Left colon (tissue), 1 donor: ENCODE measurements around a stretch of chr1.

DNA sequence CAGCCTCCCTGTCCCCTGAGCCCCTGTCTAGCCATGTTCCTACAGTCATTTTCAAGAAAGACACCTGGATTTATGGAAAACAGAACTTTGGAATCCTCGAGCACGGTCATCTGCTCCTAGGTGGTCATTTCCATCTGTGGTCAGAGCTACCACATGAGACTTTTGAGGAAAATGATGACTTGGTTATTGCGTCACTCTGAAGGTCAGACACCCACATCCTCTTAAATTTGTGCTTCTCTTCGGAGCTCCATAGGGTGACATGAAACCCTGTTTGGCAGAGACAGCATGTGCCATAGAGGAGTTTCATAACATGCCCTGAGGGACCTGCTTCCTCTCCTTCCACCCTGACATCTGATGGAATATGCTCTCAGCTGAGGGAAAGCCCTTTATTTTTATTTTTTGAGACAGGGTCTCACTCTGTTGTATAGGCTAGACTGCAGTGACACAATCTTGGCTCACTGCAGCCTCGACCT lies 99.2 kb upstream of the SLC45A1 start:
- PRO-cap: no peak

DNA sequence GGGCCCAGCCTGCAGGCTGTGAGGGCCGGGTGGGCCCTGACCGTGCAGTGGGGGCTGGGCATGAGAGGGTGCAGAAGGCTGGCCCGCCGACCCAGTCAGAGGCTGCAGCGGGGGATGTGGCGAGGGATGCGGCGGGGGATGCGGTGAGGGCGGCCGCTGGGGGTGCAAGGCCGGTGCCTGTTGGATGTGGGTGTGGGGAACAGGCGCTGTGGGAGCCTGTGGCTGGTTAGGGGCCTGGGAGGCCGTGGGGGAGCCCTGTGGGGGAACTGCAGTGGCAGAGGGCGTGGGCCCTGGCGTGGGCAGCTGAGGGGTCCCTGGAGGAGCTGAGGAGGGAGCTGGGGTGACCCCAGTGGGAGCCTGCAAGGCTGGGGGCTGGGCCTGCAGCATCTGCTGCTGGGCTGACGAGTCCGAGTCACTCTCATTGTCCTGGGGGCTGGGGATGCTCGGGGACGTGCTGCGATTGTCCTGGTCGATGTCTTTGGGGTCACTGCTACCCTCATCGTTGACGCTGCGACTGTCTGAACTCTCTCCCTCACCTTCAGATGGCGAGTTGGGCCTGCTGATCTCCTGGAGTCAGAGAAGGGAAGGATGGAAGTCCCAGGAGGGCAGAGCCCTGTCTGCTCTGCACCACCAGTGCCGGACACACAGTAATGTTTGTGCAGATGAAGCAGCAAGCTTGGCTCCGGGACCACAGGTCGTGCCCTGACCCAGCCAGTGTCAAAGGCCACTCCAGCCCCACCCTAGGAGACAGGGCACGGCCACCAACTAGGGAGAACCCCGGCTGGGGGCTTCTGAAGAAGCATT lies 43.2 kb downstream of the SLC45A1 start:
- PRO-cap: no peak

DNA sequence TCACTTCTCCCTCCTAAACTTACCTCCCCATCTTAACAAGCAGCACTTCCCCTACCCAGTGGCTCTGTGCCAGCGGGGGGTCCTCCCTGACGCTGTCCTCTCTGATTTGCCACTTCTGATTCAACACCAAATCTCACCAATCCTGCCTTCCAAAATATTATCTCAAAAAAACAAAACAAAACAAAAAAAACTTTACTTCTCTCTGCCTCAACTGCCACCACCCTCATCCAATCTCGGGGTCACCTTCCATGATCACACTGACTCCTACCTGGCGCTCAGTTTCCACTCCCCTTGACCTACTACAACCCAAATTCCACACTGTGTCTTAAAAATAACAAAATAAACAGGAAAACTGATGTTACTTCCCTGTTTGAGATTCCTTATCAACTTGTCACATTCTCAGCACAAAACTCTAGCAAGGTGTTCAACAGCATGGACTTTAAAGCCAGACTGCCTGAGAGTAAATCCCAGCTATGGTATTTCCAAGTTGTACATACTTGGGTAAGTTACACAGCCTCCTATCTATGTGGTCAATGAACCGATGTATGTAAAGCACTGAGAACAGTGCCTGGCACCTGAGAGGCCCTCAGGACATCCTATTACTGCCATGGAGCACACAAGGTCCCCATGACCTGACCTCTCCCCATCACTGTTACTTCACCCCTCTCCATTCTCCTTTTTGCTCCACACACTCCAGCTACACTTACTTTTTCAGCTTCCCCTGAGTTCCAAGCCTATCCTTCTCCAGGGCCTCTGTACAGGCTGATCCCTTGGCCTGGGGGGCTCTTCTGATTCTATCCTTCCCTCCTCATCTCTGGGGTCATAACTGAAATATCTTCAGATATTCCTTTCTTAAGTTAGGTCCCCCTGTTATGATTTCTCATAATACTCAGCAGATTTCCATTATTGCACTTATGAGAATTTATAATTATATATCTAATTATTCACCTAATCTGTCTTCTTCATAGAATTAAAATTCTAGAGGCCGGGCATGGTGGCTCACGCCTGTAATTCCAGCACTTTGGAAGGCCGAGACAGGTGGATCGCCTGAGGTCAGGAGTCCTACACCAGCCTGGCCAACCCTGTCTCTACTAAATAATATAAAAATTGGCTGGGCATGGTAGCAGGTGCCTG lies 73.2 kb downstream of the SLC45A1 start:
- PRO-cap: no peak

GRCh38 chr1:8395996-8396663 lies 78.2 kb downstream of the SLC45A1 start:
- PRO-cap: no peak

DNA sequence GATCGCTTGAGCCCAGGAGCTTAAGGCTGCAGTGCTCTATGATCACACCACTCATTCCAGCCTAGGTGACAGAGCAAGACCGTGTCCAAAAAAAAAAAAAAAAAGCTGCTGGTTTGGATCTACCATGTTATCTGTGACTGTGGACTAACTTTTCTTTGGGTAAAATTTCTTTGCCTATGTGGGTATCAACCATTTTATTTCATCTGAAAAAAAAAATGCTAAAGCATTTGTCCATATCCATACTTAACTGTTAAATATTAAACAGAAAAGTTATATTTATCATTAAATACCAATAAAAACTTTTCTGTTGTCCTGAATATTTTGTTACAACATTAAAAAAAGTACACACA lies 222.4 kb downstream of the RERE start:
- PRO-cap: no peak

GRCh38 chr1:8663800-8664594 lies 153.4 kb downstream of the RERE start:
- PRO-cap: no peak

GRCh38 chr1:8702080-8702554 lies 115.3 kb downstream of the RERE start:
- PRO-cap: bidirectional peak, plus-strand start at chr1:8702431, minus-strand start at chr1:8702281

GRCh38 chr1:8815342-8816319 lies 1.8 kb downstream of the RERE start:
- PRO-cap: no peak

DNA sequence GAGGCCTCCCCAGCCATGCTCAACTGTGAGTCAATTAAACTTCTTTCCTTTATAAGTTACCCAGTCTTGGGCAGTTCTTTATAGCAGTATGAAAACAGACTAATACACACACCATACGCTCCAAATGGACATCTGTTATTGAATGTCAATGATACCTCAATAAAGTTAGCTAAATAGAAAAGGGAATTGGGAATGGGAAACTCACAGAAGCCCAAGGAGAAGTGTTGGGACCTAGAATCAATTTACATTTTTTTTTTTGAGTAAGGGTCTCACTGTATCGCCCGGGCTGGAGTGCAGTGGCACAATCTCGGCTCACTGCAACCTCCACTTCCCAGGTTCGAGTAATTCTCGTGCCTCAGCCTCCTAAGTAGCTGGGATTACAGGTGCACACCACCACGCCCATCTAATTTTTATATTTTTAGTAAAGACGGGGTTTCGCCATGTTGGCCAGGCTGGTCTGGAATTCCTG lies 22.2 kb downstream of the ENO1 start:
- PRO-cap: no peak

DNA sequence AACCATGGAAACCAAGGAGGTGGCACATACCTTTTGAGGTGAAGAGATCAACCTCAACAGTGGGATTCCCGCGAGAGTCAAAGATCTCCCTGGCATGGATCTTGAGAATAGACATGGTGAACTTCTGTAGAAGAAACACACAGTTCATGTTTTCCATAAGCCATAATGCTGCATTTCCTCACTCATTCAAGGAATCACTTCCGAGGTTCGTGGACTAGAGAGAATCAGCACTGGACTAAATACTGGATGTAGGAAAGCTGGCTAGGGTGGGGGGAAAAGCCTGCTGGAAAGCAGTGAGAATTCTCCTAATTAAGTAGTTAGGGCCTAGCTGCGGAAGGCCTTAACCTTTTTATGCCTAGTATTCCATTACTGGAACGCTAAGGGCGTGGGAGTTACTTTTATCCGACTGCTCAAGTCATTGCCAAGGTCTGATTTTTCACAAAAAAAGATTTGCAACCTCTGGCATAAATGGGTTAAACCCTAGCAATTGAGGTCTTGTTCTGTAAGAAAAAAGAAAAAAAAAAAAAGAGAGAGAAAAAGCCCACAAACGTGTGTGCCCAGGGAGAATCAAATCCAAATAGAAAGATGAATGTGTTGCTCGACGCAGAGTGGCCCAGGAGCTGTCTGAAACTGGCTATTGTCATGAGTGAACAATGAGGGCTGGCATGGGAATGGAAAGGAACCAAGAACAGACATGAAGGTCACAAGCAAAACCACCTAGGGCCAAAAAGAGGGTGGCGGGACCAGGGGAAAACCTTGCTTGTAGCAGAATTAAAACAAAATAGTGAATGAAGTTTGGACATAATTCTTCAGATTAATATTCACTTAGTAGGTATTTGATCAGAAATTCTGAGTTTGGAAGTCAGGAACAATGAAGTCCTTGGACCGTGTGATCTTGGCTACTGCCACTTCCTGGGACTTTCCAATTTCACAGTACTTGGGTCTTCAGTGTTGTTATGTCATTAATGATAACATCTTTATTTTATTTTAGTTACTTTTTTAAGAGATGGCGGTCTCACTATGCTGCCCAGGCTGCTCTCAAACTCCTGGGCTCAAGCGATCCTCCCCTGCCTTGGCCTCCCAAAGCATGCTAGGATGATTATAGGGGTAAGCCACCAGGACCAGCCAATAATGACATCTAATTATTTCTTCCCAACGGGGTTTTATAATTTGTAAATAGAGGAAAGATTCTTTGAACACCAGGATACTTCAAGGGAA lies 3.3 kb downstream of the ENO1 start:
- PRO-cap: no peak

DNA sequence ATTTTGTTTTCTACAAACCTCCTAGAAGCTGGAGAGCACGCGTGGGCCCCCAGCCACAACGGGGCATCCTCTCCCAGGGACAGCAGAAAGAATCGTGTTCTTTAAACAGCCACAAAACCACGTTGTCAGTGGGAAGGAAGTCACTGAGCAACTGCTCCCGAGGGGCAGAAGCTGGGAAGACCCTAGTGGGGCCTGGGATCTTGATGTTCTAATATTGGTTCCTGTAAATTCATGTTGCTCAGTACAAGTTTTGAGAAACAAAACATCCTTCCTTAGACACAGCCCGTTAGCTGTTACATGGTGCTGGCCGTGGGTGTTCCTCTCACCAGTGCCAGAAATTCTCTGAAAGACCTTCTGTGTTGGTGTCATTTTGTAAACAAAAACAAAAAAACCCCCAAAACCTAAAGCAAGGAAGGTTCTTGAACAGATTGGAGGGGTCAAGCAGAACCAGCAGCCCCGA lies 38.4 kb downstream of the SLC2A7 start:
- PRO-cap: no peak

GRCh38 chr1:9164862-9165696 lies 36.2 kb upstream of the GPR157 start:
- PRO-cap: unidirectional peak, plus-strand start at chr1:9165225

GRCh38 chr1:9181819-9182701 lies 52.5 kb upstream of the H6PD start:
- PRO-cap: bidirectional peak, plus-strand start at chr1:9182462, minus-strand start at chr1:9182370; bidirectional peak, plus-strand start at chr1:9182781, minus-strand start at chr1:9182522

DNA sequence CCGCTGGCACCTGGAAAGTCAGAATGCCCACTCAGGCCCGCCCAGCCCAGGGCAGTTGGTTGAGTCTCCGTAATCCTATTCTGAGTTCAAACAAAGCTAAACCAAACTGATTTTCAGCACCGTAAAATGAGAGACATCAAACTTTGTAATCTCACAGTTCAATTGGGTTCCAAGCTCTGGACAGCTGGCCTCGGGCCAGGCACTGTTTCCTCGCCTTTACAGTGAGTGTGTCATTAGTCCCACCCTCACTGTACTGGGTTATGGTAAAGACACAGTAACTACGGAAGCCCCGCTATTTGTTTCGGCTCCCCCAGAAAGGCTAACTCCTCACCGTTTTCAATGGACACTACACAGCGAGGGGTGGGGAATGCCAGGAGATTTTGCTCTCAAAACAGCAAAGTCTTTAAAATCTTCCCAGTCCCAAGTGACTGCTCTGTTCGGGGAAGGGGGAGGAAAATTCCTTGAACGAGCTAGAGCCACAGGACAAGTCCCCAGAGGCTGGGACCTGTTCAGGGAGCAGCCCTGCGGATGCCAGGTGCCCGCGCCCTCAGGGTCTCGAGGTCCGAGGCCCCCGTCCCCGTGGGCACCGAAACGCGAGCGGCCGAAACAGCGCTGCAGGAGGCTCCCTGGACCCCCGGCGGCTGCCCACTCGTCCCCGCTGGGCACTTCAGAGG lies 751 bp upstream of the SPSB1 start:
- PRO-cap: unidirectional peak, plus-strand start at position 248 of the sequence

GRCh38 chr1:9308750-9309108 lies 16.0 kb downstream of the SPSB1 start:
- PRO-cap: no peak

- PRO-cap: no peak
Observed at GRCh38 chr1:9317832-9318478, 25.3 kb downstream of the SPSB1 start.

DNA sequence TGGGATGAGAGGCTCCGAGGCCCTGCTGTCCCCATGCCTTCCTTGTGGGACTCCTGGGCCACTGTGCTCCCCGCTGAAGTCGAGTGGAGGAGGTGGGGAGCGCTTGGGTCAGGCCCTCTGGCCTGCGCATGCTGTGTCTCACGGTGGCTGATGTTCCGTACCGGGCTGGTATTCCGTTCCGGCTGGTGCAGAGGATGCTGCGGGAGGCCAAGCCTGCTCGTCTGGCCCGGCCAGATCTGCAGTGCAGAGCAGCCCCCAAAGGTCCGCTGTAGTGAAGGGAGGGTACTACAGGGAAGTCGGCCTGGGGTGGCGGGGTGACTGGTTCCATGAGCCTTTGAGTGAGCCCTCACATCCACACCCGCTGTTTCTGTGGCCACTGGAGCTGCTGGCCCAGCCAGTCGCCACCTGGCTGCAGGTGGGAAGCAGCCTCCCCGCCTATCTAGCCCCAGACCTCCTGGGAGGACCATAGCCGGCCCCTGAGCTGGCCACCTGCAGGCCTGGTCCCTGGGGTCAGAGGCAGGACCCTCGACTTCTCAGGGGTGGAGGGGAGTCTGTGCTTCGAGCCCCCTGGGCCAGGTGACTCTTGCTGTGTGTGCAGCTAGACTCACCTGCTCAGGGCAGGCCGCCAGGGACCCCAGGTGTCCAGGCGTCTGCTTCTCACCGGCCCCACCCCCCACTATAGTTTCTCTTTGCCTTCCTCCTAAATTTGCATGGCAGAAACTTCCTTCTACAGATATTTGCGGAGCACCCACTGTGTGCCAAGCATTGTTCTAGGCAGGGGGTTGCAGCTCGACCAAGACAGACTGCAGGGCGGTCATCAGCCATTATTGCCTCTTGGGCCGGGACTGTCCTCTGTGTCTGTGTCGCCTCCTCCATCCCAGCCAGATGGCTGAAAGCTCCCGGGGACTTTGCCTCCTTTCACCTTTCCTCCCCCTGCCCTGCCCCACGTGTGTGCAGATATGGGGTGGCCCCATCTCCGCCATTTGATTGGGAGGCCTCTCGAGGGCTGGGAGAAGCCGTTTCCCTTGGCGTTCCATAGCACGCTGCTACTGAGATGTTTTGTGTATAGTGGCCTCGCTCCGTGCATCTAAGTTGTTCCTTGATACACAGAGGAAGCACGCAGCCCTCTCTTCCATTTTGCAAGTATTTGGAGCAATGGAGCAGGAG lies 27.2 kb downstream of the SPSB1 start:
- PRO-cap: no peak

DNA sequence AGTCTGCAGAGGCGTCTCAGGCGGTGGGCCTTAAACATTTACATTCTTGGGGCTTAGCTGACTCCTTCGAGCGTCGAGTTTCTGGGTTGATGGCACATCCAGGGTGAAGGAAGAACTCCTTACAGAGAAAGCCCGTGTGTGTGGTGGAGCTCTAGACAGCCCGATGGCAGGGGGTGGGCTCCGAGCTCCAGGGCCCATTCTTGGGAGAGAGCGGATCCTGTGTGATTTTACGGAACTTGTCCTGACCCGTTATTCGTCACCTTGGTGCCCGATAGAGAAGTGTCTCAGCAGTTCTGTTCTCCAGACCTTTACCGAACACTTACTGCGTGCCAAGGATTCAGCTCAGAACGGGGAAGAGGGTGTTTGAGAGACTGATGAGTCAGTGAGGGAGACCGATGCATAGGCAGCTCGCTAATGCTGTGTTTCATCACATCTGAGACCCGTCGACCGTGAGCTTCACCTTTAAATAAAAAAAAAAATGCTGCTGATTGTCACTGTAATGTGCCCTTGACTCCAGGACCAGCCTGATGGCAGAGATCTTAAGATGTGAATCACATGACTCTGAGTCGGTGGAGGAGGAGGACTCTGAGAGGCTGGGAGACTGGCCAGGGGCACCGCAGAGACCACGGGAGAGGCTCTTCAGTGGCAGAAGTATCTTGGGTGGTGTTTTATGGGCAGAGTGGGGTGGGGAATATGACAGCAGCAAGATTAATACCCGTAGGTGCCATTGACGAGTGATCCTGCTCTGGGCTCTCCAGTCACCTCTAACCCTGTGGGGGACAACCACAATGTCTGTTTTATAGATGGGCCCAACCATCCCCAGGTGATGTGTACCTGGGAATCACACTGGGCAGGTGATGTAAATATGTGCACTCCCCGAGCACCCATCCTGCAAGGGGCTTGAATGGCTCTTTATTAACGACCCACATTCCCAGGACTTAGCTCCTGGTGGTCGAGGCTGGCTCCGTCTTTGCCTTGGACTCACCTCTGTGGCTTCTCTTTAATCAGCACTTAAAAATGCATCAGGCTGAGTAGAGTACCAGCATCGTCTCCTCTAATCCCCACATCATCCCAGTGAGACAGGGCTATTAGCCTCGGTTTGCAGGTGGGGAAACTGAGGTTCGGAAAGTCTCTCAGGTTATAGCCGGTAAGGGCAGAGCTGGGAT lies 28.9 kb downstream of the SPSB1 start:
- PRO-cap: no peak

DNA sequence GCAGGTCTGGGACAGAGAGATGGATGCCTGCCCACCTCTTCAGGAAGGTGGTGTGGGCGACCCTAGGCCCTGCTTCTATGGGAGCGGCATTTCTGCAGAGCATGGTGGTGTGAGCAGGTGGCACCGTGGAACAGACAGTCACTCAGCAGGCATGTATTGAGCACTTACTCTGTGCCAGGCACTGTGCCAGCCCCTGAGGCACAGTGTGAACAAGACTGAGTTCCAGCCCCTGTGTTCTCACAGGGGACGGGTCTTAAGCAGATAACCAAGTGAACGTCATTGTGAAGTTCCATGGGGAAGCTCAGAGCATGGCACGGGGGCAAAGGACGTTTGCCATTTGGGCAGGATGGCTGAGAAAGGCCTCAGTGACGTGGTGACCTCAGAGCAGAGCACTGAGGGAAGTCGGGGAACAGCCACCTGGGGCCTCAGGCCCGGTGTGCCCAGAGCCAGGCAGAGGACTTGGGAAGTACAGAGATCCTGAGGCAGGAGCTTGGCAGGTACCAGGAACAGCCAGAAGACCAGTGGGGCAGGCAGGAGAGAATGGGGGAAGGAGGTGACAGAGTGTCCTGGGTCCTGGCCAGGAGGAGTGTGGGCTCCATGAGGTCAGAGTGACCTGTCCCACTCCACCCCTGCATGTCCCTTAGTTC lies 32.9 kb downstream of the SPSB1 start:
- PRO-cap: no peak

DNA sequence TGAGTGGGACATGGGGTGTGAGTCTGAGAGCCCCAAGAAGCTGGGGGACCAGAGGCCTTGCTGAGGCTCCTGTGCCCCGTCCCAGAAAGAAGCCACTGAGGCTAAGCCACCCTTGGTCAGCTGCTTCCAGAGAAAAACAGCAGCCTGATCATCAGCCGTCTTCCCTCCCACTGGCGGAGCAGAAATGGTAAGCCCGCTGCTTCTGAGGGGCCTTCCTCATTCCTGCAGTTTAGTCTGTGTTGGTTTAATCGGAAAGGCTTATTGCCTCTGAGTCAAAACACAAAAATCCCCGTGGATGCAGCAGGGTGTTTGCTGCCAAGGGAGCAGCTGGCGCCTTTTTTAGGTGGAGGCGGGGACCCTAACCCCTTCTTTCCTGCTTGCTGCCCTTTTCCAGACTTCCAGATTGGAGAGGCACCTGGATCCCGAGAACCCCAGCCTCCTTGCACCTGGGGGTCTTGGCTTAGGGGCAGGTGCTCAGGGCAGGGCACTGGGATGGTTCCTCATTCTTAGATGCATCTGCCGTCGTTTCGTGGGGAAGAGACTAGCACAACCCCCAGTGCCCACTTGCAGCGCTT lies 34.0 kb downstream of the SPSB1 start:
- PRO-cap: no peak